Jejunum (tissue), 1 donor: Measurements from ENCODE around the genes IL17C and SNAI3.

GRCh38 chr16:87723120-87723776 lies 42.5 kb downstream of the KLHDC4 start:
- PRO-cap, result no peak

- PRO-cap, result no peak
Observed at GRCh38 chr16:87843530-87844365, 25.6 kb downstream of the SLC7A5 start.

DNA sequence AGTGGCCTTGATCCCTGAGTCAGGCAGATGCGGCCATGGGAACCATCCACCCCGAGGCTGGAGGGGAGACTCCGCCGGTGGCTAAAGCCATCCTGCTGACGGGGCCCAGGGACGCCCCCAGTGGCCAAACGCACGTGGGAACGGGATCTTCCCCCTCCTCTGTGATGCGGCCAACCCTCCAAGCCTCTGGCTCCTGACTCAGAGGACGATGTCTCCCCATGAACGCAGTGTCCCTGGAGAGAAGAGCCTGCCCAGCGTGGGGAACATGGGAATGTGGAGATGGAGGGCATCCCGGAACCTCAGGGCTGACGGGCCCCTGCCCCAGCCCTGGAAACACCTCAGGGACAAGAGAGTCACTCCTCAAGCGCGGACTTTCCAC lies 24.9 kb downstream of the SLC7A5 start:
- PRO-cap, result no peak

DNA sequence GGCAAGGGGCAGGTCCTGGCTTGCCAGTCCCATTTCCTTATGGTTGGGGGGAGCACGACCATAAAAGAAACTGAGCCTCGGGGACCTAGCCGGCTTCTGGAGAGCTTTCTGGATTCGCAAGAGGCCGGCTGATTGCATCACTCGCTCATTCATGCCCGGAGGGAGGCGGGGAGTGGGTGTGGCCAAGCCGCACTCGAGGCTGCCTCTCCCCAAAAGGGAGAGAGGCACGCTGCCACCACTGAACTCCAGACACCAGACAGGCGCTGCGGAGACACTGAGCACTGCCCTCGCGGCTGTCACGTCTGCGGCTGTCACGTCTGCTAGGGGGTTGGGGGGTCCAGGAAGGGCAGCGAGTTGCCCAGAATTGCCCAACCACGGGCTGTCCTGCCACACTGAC lies 15.7 kb downstream of the SLC7A5 start:
- PRO-cap, result bidirectional peak, plus-strand start at position 241 of the sequence, minus-strand start at position 98 of the sequence

DNA sequence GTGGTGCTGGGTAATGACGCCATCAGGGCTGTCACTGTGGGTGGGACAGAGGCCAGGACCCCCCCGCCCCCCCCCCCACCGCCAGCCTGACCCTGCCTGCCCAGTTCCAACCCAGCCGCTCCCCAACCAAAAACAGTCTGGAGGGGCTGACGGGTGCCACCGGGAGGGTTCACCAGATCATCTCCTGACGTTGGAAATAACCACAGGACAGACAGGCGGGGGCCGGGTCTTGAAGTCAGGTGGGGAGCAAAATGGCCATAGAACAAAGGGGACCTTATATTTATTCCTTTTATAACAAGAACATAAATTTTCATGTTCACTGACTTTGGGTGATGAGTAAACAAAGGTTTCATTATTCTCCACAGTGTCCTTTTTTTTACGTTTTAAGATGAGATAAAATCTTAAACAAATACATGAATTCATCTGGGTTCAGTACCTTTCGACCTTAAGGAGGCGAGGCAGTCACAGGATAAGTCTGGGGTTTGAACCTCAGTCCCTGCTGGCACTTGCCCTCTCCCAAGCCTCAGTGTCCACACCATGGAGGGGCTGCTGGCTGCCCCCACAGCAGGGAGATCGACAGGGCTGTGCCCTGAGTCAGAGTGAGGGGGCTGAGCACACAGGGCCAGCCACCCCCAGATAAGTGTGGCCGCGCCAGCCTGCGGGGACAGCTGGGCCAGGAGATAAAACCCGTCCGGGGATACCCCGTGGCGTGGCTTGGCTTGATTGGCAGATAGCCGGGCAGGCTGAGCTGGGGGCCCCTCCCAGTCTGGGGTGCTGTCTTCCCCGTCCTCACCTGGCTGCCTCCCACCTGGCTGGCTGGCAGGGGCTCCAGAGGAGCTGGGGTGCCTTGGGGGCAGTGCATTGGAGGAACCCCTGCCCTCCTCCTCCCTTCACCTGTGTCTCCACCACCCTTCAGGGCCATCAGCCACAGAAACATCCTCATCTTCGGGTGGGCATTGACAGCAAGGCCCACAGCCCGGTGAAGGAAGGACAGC lies 15.0 kb downstream of the SLC7A5 start:
- PRO-cap, result no peak

- PRO-cap, result no peak
Observed at GRCh38 chr16:88151022-88151661, 199.9 kb downstream of the BANP start.

DNA sequence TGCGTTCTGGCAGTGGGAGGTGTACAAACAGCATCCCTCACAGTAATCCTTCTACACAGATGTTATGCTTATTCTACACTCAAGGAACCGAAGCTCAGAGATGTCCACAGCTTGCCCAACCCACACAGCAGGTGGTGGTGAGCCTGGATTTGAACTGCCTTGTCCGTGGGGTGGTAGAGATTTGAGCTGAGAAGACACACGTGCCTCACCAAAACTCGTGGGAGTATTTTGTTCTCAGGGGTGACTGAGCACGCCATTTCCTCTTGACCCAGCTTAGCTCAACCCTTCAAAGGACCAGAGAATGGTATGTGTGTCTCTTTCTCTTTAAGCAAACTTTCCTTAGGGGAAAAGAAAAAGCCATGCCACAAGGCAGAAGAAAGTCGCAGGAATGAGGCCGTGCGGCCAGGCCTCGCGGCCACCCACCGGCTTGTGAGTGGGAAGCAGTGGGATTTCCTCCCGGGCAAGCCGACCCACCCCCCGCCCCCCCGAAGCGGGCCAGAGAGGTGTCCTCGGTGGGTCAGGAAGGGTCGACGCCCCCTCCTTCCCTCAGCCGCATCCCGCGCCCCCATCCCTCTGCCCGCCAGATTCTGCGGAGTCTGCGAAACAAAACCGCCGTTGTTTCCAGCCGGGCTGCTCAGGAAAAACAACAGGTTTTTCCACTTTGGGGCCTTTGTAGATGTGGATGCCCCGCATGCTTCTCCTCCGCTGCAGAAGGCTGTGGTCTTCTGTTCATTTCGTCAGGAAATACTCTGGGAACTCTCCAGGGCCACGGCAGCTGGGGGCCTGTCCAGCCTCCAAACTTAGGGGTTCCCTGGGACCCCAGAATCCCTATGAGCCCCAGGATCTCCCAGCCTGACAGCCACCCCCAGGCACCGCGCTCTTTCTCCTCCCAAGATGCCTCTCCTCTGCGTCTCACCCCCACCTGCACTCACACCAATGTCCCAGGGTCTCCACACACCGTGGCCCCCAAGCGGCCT lies 123.7 kb upstream of the ZNF469 start:
- PRO-cap, result no peak

- PRO-cap, result no peak
Observed at GRCh38 chr16:88461960-88462735, 9.1 kb downstream of the ZFPM1 start.

GRCh38 chr16:88495589-88496391 lies 42.7 kb downstream of the ZFPM1 start:
- PRO-cap, result no peak

DNA sequence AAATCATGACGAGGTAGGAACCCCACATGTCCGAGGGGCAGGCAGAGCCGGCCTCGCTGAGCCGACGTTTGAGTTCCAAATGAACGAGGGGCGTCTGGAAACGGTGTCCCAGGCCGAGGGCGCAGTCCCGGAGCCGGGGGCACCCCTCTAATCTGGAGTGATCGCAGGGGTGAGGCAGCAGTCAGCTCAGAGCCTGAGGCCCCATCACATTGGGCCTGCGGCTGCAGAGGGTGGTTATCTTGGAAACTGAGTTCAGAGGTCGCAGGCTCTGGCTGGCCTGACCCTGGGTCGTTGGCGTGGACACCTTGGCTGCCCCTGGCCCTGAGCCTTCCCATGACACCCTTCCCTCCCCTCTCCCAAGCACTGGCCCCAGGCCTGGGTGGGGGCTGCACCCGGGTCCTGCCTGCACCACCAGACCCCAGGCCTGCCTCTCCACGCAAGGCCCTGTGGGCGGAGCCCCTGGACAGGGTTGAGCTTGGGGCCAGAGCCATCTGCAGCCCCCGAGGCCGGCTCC lies 45.5 kb downstream of the ZFPM1 start:
- PRO-cap, result no peak

DNA sequence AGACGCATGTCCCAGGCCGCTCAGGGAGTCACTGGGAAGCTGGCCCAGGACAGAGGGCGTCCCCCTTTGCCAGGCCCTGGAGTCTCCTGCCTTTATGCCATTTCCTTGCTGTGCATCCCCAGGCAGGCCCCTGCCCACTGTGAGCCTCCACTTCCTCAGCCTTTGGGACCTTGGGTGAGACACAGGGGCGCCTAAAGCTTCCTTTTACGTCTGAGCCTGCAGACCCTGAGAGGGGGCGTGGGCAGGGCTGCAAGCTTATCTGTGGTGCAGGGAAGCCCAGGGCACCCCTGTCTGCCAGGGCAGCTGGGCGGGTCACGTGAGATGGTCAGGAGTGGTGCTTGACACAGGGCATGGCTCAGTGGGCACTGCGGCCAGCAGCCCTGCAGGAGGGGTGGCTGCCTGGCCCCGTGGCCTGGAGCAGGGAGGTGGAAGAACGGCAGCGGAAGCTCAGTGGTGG lies 54.9 kb upstream of the ZC3H18 start:
- PRO-cap, result no peak

- PRO-cap, result no peak
Observed at GRCh38 chr16:88527489-88528007, 42.7 kb upstream of the ZC3H18 start.

DNA sequence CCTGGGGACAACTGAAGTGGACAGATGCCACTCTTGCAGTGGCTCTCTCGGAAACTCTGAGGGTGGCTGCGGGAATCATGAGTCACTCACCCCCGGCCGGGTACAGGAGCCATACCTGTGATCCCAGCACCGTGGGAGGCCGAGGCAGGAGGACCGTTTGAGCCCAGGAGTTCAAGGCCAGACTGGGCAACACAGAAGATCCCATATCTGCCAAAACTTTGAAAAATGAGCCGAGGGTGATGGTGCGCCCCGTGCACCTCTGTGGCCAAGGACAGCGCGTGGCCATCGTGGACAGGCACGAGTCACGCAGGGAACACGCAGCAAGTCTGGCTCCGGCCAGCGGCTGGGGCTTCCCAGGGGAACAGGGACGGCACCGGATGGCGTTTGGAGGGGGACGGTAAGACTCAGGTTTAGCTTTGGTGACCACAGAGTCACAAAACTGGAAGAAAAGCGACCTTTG lies 41.3 kb upstream of the ZC3H18 start:
- PRO-cap, result no peak

DNA sequence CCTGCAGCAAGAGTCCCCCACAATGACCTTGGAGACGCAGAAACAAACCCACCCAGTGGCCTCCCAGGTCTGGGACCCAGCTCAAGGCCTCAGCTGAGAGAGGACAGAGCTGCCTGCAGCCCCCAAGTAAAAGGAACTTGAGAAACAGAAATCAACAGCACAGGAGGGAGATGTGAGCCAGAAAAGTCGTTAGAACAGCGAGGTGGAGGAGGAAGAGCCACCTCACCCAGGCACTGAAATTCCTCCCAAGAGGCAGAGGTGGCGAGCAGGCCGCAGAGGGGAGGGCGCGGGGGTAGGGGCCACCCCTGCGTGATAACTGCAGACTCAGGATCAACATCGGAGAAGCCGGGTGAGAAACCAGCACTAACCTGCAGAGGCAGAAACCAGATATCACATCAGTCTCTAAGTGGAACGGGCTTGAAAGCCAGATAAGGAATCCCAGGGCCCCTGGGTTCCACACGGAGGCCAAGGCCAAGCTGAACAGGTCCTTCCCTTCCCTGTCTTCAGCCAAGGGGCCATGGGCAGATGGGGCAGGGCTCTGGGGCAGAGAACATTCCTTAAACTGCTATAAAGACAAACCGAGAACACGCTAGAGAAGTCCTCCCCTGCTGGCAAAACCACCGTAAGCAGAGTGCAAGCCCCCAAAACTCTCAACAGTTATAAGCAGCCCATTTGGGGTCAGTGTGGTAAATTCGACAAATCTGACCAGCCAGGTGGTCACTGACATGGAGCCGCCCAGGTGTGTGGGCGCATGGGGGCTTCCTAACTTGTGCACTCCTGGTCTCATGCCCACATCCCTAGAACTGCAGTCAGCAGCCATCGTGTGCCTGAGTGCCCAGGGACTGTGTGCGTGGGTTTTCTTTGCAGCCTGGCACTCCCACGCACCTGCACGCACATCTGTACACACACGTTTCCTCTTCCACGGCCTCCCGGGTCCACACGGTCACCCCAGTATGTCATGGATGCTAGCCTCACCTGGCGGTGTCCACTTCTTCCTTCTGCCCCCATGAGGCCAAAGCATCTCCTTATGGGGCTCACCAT lies 39.2 kb upstream of the ZC3H18 start:
- PRO-cap, result no peak

DNA sequence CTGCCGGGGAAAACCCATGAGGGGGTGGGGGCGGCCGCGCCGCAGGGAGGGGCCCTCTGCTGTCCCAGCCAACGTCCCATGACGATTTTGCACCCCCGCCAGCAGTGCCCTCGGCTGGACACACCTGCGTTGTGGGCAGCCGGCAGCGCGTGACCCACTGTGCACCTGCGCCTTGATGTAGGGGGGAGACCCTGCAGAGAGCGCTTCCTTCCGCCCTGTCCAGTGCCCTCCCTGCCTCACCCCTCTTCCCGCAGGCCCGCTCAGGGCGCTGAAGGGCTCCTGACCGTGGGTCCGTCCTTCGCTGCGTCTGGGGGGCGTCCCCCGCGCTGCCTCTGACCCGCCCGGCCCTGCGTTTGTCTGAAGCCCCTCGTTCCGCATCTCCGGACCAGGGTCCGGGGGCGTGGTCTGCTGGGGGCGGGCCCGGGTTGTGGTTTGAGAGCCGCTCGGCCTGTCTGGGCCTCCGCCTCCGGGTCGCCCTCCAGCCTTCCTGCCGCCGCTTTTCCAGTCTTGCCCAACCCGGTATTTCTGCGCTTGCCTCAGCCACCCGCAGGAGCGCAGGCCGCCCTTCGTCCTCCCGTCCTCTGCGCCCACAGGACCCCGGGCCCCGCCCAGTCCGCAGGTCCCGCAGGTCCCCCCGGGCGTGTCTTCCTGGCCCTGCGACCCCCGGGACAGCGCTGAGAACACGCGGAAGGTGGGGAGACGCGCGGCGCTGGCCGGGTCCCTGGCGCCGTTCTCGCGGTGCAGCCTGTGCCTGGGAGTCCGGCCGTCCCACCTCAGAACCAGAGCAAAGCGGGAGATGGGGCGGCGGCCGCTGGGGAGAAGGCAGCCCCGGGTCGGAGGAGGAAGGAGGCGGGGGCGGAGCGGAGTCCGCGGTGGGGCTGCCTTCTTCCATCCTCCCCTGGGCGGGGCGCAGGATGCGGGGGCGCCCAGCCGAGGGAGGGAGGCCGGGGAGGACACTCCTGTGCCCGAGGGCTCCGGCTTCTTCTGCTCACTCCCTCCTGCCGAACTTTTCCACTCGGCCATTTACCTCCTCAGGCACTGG lies 4.0 kb upstream of the IL17C start:
- PRO-cap, result bidirectional peak, plus-strand start at position 457 of the sequence, minus-strand start at position 400 of the sequence; bidirectional peak, plus-strand start at position 929 of the sequence, minus-strand start at position 842 of the sequence

DNA sequence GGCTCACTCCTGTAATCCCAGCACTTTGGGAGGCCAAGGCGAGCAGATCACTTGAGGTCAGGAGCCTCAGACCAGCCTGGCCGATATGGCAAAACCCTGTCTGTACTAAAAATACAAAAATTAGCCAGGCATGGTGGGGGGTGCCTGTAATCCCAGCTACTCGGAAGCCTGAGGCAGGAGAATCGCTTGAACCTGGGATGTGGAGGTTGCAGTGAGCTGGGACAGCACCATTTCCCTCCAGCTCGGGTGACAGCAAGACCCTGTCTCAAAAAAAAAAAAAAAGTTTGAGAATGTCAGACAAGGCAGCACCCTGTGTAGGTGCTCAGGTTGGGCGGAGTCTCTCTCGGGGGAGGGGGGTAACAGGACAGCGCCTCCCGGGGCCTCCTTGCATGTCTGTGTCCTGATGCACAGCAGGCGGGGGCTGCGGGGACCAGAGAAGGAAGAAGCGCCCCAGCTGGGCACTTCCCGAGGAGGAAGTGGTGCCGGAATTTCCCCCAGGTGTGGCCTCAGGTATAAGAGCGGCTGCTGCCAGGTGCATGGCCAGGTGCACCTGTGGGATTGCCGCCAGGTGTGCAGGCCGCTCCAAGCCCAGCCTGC lies at the start of gene IL17C:
IL17C (plus strand) TSS at position 543 of the 597 bp plus-strand sequence.
- PRO-cap, result unidirectional peak, plus-strand start at position 543 of the sequence

DNA sequence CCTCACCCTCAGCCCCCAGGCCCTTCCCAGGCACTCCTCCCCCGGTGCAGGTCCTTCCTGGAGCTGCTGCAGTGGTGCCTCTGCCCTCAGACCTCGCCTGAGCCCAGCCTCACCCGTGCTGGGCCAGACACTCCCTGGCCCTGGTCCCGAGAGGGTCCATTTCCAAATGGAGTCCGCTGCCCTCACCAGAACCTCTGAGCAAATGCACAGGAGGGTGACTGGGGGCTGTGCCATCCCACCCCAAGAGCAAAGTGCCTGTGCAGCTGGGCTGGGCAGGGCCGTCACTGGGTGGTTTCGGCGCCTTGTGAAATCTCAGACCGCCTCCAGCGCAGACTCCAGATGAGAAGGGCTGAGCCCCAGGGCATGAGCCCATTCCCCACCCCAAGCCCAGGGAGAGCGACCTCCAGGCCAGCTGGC lies 705 bp downstream of the CYBA start:
- PRO-cap, result unidirectional peak, plus-strand start at position 89 of the sequence; bidirectional peak, plus-strand start at position 338 of the sequence, minus-strand start at position 250 of the sequence

- PRO-cap, result bidirectional peak, plus-strand start at chr16:88650687, minus-strand start at chr16:88650616
Observed at GRCh38 chr16:88650557-88650770, 389 bp downstream of the CYBA start.

GRCh38 chr16:88685801-88686964 lies at the start of gene SNAI3:
Gene SNAI3, minus strand, starts transcription at chr16:88686507.
- PRO-cap, result bidirectional peak, plus-strand start at chr16:88686789, minus-strand start at chr16:88686489

- PRO-cap, result unidirectional peak, minus-strand start at chr16:88731957
Observed at GRCh38 chr16:88731608-88732398, 25.5 kb downstream of the CTU2 start.